ENCODE data around the genes LELP1 and S100A14.

- PRO-cap, 2 experiments = no peak in any of the 2 experiments
- RAMPAGE, long total RNA, 5 experiments = no peak in any of the 5 experiments
Measured at GRCh38 chr1:153203239-153203709, at the start of gene LELP1. TSS of gene LELP1 (plus strand) at chr1:153203430.

DNA sequence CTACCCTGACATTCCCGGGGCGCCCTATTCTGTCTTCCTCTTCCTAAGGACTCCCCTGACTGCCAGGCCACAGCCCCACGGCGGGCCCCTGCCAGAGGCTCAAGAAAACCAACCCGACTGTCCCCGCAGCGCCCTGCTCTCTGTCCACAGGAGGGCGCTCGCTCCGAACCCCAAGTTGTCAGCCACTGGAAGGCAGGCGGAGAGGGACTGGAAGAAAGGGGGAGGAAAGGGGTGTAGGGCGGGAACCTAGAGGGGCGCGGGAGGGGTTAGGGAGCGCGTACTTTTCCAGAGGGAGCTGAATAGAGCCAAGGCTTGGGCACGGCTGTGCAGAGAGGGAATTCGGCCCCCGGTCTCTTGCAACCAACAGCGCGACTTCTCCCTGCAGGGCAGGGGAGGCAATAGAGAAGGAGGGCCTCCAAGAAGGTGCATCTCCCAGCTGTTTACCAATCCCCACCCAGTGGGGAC lies 2.6 kb downstream of the S100A6 start:
- PRO-cap, 2 experiments = peak in 2 of 2 experiments; most common plus-strand start position 298 of the sequence (in 2); most common minus-strand start position 119 of the sequence (in 1)
- RAMPAGE, long total RNA, 5 experiments = start-site peak on the plus strand in 1 of 5 experiments, centred at position 290 of the sequence, 5 reads per replicate

DNA sequence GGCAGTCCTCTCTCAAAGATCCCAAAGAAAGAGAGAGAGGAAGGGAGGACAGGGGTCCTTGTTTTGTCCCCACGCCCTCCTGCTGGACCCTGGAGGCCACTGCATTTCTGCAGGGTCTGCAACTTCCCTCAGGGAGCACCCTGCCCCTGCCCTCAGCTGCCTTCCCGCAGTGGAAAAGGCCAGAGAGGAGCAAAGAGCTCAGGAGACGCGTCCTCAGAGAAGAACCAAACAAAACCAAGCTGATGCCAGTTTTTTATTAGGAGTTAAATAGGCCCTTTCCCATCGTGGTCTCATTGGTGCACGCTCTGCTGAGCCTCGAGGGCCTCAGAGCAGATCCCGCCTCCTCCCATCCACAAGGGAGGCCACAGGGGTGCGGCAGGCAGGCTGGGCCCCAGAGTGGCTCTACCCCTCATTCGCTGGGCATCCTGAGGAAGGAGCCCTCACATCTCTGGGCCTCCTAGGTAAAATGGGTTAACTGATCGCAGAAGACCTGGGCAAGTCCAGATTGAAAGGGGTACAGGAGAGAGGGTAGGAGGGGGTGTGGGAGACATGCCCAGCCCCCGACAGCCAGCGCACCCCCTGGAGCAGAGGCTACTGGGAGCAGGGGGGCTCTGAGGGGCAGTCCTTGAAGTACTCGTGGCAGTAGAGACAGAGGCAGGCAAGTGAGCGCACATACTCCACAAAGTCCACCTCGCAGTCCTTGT lies 1.6 kb upstream of the S100A4 start:
- PRO-cap, 2 experiments = peak in 2 of 2 experiments; most common plus-strand start position 355 of the sequence (in 2); most common minus-strand start position 241 of the sequence (in 2)
- RAMPAGE, long total RNA, 5 experiments = no peak in any of the 5 experiments

DNA sequence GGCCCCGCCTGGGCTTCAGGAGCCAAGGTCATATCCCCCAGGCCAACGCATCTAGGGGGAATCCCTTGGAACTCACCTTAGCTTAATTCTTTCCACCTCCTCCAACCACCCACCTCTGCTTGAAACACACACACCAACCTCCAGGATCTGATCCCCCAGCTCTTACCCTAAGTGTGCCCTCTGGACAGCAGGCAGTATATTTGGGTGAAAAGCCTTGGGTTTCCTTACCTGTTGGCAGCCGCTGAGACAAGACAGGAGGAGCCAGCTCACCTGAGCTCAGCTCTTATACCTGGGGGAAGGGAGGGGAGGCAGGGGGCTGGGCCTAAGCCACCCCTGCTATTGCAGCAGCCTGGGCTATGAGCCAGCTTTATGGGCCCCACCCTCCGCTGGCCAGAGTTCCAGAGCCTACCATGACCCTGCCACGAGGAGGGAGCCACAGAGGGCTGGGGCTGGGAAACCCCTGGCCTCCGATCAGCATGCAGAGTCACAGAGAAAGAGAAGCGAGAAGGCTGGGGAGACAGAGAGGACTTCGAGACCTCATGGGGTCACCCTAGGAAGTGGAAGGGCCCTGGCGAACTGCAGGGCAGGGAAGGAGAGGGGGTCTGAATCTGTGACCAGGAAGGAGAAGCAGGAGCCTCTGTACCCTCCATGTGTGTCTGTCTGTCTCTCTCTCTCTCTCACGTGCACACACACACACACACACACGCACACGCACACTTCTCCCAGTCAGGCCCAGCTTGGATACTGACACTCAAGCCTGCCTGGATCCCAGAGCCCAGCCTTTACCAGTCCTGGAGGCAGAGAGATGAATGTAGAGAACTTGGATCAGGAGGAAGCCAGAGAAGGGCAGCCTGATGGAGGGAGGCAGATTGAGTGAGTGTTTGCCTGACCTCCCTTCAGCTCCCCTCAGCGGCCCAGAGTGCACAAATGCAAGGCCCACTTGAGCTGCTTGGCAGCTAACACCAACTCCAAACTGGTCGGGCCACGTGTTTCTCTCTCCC lies at the start of gene S100A14:
TSS of gene S100A14 (minus strand) at position 259 of the 1,001 bp plus-strand sequence.
- PRO-cap, 2 experiments = peak in 2 of 2 experiments; most common plus-strand start position 393 of the sequence (in 2); most common minus-strand start position 253 of the sequence (in 1)
- RAMPAGE, long total RNA, 5 experiments = start-site peak on the minus strand in 3 of 5 experiments, centred at positions 251 to 898 of the sequence, 10 to 621 reads per replicate

DNA sequence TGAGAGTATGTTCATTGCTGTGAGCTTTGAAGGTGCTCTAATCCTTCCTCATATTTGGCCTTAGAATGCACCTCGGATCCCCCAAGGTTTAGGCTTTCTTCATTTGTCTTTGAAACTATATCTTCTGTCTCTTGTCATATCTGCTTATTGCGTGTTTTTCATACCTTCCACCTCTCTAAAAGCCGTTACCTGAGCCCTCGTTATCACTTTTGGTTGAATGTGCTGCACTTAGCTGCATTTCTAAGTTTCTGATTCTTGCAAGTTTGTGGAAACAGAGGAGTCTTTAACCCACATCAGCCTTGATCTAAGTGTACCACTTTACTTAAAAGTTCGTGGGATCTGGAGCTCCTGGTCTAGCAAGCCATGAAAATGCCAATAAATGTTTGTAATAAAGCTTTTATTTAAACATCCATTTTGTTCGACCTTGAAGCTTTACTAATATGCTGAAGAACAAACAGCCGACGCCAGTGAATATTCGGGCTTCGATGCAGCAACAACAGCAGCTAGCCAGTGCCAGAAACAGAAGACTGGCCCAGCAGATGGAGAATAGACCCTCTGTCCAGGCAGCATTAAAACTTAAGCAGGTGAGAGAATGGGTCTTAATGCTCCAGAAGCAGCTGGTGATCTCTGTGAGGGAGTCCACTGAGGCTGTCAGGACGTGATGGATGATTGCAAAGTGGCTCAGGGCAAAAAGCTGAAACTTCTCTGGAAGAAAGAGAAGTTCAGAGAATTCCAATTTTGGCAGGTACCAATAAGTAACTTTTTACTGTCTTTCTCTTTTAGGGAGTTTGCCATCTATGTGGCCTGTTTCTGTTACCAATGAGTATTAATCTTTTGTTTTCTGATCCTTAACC lies 4.2 kb downstream of the CHTOP start:
- PRO-cap, 2 experiments = no peak in any of the 2 experiments
- RAMPAGE, long total RNA, 5 experiments = no peak in any of the 5 experiments

GRCh38 chr1:153661010-153662005 lies 2.8 kb downstream of the SNAPIN start:
- PRO-cap, 2 experiments = no peak in any of the 2 experiments
- RAMPAGE, long total RNA, 5 experiments = no peak in any of the 5 experiments

DNA sequence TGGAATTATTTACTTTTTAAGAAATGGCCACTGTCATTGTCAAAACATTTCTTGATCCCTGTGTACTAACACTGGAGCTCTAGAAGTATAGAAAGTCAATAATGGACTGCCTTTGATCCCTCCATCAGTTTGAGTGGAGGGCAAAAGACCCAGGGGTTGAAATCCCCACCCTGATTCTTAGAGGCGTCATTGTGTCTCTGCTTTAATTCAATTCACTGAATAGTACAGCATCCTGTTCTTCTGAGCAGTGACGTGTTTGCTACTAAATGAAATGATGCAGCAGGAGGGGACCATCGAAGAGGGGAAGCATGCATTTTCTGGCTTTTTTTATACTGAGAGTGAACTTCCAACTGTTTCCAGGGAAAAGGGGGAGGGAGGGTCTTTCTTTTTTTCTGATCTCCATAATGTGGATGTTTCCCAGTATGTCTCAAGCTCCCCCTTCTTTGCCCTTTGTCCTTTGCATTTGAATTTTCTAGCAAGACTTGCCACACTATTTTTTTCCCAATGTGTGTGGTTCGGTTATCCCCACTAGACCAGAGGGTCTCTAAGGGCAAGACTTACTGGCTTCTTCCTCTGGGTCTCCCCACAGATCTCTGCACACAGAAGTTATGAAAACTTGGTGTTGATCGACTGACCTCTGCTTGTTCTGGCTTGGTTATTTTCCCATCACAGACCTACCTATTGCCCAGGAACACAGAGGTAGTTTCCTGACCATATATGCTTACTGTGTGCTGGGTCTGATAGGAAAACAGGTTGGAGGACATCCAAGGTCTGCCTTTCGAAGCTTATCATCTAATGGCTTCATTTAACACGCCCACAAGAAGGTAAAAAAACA lies 2.7 kb downstream of the INTS3 start:
- PRO-cap, 2 experiments = no peak in any of the 2 experiments
- RAMPAGE, long total RNA, 5 experiments = no peak in any of the 5 experiments

GRCh38 chr1:153768209-153768747 lies 6.9 kb upstream of the SLC27A3 start:
- PRO-cap, 2 experiments = no peak in any of the 2 experiments
- RAMPAGE, long total RNA, 5 experiments = no peak in any of the 5 experiments

DNA sequence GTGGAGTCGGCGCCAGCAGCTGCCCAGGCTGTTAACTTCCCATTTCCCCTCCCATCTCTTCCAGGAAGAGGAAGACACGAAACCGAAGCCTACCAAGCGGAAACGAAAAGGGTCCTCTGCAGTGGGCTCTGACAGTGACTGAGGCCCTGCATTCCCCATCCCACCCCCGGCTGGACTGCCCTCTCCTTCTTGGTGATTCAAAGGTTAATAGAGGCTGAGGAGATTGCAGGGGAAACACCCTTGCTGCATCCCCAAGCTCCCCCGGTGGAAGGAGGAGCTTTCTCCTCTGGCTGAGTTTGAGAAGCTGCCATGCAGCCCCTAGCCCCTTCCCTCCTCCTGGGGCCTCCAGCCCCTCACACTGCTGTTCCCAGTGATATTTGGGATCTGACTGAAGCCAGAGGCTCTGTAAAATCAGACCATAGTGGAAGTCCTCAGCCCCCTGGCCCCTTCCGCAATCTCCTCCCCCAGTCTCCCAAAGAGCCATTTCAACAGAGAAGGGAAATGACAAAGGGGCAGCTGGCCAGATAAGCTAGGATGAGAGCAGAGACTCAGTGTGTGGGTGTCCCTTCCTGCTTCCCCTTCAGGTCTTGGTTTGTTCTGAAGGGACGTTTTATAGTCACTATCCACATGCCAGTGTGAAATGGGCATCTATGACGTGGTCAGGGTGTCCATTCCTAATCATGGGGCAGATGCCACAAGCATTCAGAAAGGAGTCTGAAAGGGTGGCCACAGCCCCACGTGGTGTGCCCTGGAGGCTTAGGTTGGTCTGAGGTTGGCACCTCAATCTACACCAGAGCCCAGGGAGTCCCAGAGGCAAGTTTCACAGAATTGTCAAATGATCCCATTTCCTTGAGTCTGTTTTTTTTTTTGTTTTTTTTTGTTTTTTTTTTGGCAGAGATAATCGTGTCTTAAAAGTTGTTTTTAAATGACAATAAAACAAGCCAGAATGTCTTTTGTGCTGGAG lies 1.8 kb upstream of the SLC27A3 start:
- PRO-cap, 2 experiments = no peak in any of the 2 experiments
- RAMPAGE, long total RNA, 5 experiments = no peak in any of the 5 experiments

DNA sequence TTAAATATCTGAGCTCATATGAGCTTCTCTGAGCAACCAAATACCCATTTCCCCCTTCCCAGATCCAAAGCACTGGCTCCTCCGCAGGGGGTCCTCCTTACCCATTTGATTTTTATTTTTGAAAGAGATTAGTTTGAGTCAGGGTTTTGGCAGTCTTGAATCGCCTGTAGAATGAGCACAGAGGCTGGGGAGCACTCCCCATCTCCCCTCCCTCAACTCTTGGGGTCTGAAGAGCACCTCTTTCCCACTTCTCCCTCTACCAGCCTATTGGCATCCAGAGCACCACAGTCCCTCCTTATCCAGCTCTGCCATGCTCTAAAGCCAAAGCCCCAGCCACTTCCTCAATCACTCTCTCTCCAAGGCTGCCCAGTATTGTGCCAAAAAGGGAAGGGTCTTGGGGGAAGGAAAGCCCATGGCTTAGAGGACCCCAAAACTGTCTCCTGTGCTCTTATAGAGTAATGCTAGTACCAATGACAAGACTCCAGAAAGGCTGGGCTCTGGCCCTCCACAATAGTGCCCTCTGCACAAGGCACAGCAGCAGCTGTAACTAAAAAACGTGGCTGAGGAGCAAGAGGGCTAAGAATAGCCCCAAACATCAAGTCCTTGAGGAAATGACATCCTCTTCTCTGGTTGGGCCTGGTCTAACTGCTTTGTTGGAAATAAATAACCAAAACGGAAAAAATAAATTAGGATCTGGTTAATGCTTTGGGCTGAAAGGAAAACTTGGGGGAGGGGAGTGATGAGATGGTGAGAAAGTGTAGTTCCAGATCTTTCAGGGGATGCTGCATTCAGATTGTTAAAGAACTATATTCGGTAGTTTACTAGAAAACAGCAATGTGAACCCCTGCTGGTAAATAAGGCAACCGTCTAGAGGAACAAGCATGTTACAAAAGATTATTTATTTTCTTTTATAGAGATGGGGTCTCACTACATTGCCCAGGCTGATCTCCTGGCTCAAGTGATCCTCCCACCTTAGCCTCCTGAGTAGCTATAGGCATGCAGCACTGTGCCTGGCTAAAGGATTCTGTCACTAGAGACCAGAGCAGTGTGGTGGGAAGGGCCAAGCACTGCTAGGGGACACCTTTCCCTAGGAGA lies 28.5 kb downstream of the SLC27A3 start:
- PRO-cap, 2 experiments = no peak in any of the 2 experiments
- RAMPAGE, long total RNA, 5 experiments = no peak in any of the 5 experiments

- PRO-cap, 2 experiments = no peak in any of the 2 experiments
- RAMPAGE, long total RNA, 5 experiments = no peak in any of the 5 experiments
Measured at GRCh38 chr1:153853554-153854097, 69.1 kb downstream of the GATAD2B start.

DNA sequence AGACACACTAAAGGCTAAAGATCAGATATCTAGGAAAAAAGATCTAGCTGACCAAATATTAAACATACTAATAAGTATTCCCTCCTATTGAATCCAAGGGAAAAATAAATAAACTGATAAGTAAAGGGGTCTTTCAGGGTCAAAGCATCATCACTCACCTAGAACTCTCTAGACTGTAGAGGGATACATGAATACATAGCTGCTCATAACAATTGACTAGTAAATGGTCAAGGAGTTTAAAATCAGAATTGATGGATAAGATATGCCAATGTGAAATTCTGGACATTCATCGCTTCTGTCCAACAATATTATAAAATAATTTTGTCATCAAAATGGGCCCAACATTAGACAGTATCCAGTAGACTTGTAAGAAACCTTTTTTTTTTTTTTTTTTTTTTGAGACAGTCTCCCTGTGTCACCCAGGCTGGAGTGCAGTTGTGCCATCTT lies 30.4 kb downstream of the GATAD2B start:
- PRO-cap, 2 experiments = no peak in any of the 2 experiments
- RAMPAGE, long total RNA, 5 experiments = no peak in any of the 5 experiments

DNA sequence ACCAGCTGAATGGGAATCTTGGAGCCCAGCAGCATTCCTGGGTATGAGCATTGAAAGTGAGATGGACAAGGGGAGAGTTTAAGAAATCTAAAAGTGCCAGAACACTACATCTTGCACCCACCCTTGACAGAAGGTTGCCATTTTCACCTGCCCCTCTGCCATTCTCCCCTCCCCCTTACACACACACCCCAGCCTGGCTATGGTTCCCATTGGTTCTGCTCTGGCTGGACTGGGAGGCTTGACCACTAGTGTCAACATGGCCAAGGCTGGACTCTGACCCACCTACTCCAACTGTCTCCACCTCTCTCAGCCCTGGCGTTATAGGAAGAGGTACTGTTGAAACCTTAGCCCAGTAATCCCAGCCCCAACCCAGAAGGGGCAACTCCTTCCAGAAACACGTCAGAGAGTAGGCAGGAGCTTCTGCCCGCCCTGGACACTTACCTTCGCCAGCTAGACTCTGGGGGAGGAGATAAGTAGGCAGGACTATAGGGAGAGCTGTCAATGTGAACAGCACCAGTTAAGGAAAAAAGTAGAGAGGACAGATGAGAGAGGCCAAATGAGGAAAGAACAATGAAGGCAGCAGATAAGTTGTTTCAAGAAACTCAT lies 4.5 kb downstream of the CRTC2 start:
- PRO-cap, 2 experiments = no peak in any of the 2 experiments
- RAMPAGE, long total RNA, 5 experiments = no peak in any of the 5 experiments

GRCh38 chr1:154116826-154117043 lies 75.2 kb downstream of the TPM3 start:
- PRO-cap, 2 experiments = no peak in any of the 2 experiments
- RAMPAGE, long total RNA, 5 experiments = no peak in any of the 5 experiments

DNA sequence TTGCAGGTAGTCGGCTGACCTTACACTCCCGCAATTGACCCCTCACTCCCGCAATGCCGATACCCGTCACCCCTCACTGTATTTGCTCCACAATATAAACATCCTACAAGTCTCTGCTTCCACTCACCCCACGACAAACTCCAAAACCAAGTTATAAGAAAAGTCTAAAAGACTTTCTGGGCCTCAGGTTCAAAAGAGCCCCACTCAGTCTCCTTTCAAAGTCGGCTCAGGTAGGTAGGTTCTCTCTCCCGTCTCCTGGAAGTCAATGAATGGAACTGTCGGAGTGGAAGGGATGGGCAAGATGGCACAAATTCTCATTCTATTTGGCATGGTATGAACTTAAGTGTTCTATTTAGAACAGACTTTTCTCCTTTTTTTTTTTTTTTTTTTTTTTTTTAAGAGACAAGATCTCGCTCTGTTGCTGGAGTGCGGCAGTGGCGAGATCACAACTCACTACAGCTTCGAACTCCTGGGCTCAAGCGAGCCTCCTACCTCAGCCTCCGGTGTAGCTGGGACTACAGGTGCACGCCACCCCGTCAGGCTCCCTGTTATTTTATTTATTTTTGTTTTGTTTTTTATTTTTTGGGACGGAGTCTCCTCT lies 8.3 kb downstream of the TPM3 start:
- PRO-cap, 2 experiments = no peak in any of the 2 experiments
- RAMPAGE, long total RNA, 5 experiments = no peak in any of the 5 experiments

- PRO-cap, 2 experiments = peak in 2 of 2 experiments; most common plus-strand start chr1:154326434 (in 1); most common minus-strand start chr1:154326401 (in 2)
- RAMPAGE, long total RNA, 5 experiments = no peak in any of the 5 experiments
Measured at GRCh38 chr1:154326124-154327127, 1.1 kb downstream of the ATP8B2 start.

DNA sequence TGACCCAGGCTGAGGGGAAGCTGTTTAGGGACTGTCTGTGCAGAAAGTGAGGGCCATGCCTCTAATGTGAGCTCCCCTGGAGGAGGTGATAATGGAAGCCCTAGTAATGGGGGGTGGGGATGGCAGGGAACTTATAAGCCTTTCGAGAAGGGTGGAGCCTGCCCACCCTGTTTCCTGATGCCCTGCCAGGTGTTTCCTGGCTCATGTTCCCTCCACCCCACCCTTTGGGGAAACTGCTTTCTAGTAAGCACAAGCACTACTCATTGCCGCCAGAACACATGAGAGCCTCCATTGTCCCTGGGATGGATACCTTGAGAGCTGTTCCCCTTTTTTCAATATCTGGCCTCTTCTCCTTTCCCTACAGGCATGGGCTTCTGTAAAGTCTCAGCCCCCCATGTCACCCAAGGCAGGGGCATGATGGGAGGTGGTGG lies 2.2 kb downstream of the ATP8B2 start:
- PRO-cap, 2 experiments = no peak in any of the 2 experiments
- RAMPAGE, long total RNA, 5 experiments = no peak in any of the 5 experiments

GRCh38 chr1:154328213-154329083 lies 3.1 kb downstream of the ATP8B2 start:
- PRO-cap, 2 experiments = peak in 2 of 2 experiments; most common plus-strand start chr1:154328686 (in 1); most common minus-strand start chr1:154328500 (in 1)
- RAMPAGE, long total RNA, 5 experiments = no peak in any of the 5 experiments

DNA sequence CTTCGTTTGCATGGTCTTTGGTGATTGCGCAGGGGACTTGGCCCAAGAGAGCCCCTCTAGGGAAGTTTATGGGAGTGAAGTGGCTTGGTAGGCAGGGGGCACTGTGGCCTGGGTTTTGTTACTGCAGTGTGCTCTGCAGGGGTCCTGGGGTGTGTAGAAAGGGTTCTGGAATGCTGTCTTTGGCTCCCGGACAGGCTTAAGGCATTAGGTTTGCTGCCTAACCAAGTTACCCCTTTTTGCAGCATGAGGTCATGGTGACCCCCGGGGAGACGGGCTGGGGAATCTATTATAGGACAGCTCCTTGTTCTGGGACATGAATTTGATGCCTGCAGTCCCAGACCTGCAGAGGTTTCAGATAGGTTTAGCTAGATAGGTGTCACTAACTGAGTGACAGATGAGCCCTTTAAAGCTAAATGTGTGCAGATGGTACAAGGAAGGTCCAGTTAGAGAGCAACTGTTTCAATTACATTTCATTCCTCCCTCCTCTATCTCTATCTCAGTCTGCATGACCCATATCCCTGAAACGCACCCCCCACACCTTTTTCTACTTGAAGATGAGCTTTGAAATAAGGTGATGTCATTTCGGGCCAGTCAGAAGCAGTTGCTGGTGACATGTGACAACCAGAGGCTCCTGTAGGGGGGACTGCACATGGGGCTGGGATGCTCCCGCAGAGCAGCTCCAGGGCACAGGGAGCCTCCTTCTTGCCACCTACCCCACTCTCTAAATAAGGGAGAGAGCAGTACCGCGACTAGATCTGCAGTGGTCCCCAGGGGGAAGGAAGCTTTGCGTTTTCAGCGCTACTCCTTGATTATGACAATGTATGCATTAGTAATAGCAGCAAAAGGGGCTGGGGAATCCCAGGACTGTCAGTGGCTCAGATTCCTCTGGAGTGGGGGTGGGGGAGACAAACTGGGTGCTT lies 4.2 kb downstream of the ATP8B2 start:
- PRO-cap, 2 experiments = no peak in any of the 2 experiments
- RAMPAGE, long total RNA, 5 experiments = no peak in any of the 5 experiments

- PRO-cap, 2 experiments = peak in 1 of 2 experiments; most common minus-strand start chr1:154427974 (in 1)
- RAMPAGE, long total RNA, 5 experiments = no peak in any of the 5 experiments
Measured at GRCh38 chr1:154427316-154428271, 22.5 kb downstream of the IL6R start.

All from thyroid gland (tissue), 7 donors.